OCI-LY7 (cell line): ENCODE measurements around the gene C2CD4A.

- PRO-cap, result no peak
- RAMPAGE, long total RNA, result no peak
These were observed 3.4 kb downstream of the VPS13C start for GRCh38 chr15:62056696-62057316.

- PRO-cap, result no peak
- RAMPAGE, long total RNA, result no peak
These were observed at the start of gene C2CD4A for GRCh38 chr15:62066557-62067100. Gene C2CD4A (plus strand): TSS chr15:62066977.

DNA sequence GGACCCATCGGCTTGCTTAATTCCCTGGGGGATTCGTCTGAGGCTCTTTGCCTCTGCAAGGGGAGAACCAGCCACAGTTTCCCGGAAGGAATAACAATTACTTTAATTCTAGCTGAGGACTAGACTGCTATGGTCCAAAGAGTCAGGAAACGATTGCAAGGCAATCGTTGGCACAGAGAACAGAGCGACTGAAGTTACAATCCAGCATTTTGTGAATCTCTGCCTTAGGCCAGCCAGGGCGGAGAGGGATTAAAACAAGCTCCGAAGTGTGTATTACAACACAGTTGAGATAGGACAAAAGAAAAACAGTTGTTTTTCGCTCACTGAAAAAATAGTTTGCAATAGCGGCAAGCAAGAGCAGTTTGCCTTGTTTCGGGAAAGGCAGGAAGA lies 319 bp downstream of the C2CD4A start:
- PRO-cap, result no peak
- RAMPAGE, long total RNA, result no peak

DNA sequence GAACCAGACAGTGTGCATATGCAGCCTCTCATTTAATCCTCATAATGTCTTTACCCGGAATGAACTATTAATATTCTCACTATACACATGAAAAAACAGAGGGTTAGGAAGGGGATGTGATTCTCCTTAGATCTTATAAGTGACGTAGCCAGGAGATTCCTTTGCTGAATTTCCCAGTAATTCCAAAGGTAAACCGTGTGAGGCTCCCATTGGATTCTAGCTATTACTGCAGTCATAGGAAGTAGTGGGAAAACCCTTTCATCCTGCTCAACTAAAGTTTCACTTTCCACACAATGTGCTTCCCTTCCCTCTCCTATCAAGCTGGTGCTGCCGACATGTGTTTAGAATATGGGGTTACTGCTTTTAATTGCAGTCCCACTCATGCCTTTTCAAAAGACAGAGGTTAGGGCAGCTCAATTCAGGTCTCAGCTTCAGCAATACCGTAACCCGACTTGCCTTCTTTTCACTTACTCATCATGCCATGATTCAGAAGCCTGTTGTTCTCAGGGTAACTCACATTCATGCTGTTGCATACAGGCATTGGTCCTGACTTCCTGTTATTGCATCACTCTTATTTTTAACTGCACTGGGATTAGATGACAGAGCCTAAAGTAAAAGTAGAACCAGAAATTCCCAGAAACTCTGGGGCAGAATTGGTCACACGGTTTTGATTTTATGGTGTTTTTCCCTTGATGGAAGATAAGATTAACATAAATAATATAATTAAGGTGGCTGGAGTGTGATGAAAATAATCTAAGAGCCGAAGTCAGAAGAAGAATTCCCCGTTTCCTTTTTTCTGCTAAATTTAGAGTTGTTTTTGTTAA lies 45.8 kb downstream of the C2CD4B start:
- PRO-cap, result no peak
- RAMPAGE, long total RNA, result no peak

DNA sequence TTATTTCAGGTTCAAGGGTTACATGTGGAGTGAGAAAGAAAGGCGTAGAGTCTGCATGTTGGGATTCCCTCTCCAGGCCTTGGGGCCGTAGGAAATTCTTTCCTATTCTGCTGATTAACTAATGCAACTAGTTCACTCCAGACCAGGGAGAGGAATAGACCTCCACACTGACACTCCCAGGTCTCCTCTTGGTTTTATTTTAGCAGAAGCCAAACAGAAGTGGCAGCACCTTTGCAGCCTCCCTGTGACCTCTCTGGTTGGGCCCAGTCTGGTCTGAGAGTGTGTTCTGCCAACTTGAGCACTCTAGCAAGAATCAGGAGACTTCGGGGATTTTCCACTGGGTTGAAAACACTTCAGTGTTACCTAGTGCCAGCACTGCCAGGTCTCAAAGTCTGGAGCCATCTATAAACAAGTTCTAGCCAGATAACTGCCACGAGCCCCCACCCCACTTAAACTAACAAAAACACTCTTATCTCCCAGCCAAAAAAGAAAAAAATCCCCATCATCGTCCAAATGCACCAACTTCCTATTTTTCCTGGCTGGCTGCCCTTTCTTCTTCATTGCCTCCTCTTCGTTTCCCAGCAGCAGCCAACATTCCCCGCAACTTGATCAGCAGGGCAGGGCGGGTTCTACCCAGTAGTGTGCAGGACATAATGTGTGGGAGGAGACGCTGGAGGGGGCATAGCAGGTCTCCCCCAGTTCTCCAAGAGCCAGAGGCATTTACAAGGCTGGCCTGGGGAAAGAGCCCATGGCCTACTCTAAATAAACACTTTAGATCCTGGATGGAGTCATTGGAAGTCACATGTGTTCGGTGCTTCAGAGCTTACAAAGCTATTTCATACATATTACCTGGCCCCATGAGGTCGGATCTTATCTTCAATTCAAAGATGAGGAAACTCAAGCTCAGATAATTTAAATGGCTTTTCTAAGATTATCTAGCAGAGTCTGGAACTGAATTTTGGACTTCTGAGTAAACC lies 29.5 kb downstream of the C2CD4B start:
- PRO-cap, result no peak
- RAMPAGE, long total RNA, result no peak

DNA sequence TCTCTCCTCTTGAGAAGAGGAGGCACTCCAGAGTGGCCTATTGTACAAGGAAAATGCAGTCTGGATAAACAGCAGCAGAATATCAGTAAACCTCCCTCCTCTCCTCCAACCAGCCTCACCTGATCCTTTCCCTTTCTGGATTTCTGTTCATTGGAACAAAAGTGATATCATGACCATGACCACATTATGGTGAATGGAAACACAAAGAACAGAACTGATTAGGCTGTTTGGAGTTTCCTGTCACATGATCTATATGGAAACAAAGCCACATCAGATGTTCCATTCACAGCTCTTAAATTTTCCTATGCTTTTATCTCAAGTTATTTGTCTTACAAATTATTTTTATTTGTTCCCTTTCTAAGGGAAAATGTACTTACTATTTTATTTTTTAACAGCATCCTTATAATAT lies 14.6 kb downstream of the C2CD4B start:
- PRO-cap, result no peak
- RAMPAGE, long total RNA, result no peak

DNA sequence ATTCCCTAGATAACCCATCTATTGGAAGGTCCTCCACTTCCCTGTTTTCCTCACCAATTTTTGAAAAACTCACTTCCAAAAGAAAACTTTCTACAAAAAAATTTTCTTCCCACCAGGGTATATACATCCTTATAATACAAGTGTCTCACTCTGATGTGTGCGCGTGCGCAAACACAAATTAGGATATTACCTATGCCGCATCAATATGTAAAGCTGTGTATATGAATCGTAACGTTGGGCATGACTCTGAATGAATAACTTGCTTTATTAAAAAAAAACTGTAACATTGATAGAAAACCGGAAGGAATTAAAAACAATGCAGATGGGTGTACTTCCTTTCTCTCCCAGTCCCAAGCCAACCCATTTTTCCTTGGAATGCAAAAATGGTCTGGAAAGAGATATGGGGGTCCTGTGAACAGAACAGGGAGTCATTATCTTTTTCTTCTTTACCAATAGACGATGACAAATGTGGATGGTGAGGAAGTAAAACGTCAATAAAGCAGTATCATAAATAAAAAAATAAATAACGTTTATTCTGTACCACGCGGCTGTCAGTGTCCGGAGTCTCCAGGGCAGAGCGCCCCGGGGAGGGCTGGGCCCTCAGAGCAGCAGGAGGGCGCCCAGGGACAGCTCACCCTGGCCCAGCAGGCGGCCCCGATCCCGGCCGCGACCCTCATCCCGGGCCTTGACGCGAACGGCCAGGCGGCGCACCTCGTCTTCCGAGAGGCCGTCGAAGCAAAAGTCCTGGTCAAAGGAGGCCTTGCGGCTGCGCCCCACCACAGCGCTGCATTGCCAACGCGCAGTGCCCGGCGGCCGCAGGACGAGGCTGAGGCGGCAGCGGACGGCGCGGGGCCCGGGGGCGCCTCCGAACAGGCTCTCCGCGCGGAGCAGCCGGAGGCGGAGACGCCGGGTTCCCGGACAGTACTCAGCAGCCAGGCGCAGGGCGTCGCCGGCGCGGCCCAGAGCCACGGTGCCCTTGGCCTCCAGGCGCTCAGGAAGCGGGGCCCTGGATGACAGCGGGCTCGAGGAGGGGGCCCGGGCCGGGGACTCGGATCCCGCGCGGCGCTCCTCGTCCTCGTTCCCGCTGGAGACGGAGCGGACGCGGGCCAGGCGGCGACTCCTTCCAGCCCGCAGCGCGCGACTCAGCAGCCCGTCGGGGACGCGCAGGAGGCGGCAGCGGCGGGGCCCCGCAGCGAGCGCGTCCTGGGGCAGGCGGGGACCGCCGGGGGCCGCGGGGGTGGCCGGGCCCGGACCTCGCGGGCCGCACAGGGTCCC lies 1.4 kb downstream of the C2CD4B start:
- PRO-cap, result no peak
- RAMPAGE, long total RNA, result no peak

DNA sequence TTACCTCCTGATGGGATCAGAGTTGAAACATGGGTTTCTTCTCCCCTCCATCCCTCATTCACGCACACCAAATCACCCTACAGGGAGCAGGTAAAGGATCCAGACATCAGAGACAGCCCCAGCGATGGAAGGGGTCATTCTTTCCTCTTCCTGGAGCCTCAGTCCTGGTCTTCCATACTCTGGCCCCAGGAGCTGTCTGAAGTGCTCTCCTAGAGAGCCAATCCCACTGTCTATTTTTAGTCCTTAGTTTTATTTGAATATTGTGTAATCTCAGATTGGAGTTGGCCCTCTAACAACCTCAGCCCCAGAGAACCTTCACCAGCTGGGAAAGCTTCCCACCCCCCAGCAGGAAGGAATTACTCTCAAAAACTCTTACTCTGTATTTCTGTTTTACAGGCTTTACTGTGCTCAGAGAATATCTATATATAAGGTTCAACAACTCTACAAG lies 88.1 kb upstream of the TLN2 start:
- PRO-cap, result no peak
- RAMPAGE, long total RNA, result no peak

DNA sequence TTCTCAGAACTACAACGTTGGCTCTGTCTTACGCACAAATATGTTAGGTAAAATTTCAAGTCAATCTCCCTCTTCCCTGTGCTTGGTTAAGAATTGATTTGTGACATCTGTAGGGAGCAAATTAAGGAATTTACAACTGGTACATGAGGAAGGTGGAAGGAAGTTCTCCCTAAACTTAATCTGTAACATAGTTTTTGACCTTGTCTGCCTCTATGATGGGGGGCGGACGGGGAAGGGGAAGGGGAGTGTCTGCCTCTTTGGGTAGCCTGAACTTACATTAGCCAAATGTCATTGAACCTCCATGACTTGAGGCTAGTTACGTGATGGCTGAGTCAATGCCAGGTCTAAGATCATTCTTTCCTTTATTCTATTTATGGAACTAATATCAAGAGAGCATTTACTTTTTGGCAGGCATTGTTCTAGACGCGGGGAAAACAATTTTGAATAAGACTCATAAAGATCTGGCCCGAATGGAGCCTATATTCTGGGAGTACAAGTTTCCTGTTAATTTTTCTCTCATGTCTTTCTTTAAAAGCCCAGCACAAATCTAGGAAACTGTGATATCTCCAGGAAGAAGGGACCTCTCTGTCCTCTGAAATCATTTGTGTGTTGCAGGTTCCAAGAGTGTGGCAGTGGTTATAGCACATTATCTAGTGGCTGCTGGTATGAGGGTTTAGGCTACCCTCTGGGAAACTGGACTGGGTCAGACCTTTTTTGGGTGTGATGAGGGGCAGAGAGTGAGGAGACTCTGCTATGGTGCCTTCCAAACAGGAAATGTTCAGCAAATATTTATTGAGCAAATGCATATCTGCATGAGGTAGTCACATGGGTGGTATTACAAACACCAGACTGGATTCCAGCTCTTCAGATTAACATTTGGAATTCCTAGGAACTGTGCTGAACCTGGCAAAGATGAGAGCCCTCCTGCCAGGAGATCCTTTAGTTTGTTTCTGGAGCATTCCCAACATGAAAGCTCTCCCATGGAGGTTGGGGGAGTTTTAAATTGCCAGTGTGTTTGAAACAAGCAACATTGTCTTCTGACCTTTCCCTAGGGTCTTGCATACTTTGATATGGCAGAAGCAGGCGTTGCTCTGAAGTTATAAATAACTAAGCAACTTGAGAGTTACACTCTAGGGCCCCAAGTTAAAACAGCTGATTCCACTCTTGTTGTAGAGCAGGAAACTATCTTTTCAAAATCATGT lies 115.7 kb downstream of the TLN2 start:
- PRO-cap, result no peak
- RAMPAGE, long total RNA, result no peak

DNA sequence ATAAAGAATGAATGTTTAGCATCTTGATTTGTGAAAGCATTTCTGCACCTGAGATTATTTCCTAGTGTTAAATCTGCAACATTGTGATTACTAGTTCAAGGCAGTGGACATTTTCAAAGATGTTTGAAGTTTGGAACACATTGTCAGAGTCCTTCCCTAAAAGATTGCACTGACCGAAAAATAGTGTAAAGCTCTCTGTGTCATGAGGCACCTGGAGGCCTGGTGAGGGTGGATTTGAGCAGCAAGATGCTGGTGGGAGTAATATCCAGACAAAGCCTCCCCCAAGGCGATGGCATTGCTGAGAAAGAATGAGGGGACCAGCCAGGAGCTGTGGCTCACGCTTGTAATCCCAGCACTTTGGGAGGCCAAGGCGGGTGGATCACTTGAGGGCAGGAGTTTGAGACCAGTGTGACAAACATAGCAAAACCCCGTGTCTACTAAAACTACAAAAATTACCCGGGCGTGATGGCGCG lies 176.9 kb downstream of the TLN2 start:
- PRO-cap, result no peak
- RAMPAGE, long total RNA, result no peak

- PRO-cap, result no peak
- RAMPAGE, long total RNA, result no peak
These were observed 199.2 kb downstream of the TLN2 start for GRCh38 chr15:62589535-62590040.

GRCh38 chr15:62608007-62608507 lies 217.7 kb downstream of the TLN2 start:
- PRO-cap, result no peak
- RAMPAGE, long total RNA, result no peak

- PRO-cap, result no peak
- RAMPAGE, long total RNA, result no peak
These were observed 256.8 kb downstream of the TLN2 start for GRCh38 chr15:62647009-62647635.

DNA sequence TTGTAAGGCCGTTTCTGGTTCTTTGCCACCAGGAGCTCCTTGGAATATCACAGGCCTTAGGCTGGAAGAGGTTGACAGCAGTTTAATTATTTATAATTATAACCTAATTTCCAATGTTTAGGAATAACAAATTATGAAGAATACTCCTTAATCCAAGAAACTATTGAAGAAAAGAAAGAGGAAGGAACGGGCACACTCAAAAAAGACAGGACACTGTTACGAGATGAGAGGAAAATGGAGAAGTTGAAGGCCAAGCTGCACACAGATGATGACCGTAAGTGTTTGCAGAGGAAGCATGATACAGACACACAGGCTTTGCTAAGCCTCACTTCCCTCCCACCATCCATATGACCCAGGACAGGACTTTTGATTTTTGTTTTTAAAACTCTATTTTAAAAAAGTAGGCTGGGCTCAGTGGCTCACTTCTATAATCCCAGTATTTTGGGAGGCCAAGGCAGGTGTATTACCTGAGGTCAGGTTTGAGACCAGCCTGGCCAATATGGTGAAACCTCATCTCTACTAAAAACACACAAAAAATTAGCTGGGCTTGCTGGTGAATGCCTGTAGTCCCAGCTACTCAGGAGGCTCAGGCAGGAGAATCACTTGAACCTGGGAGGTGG lies 262.8 kb downstream of the TLN2 start:
- PRO-cap, result no peak
- RAMPAGE, long total RNA, result no peak

- PRO-cap, result no peak
- RAMPAGE, long total RNA, result no peak
These were observed 267.3 kb downstream of the TLN2 start for GRCh38 chr15:62657553-62658081.

DNA sequence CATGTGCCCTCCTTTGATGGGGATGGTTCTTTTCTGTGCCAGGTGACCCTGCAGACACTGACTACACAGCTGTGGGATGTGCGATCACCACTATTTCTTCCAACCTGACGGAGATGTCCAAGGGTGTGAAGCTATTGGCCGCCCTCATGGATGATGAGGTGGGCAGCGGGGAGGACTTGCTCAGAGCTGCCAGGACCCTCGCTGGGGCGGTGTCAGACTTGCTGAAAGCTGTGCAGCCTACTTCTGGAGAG lies 311.5 kb downstream of the TLN2 start:
- PRO-cap, result no peak
- RAMPAGE, long total RNA, result no peak

DNA sequence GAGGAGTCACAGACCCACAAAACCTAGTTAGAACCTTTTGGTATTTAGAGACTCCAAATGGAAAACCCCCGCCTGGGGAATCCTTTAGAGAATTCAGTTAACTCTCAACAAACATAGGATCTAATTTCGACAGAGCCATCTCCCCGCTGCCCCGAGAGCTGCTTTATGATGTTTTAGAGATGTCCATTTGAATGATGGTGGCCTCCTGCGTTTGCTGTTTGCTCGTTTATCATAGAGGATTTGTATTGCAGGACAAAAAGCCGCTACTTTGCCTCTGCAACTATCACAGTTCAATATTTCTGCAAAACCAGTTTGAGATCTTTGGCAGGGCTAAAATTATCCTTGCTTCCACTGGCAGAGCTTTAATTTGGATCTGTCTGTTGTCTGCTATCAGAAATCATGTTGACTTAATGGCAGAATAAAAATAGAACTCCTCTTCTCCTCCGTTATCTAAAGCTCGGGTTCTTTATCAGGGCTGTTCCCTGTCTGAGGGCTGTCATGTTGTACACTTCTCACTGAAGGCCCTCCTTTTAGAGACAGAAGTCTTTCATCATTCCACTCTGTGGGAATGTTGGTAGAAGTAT lies 226.4 kb upstream of the TPM1 start:
- PRO-cap, result no peak
- RAMPAGE, long total RNA, result no peak

GRCh38 chr15:62874845-62875718 lies 167.5 kb upstream of the TPM1 start:
- PRO-cap, result no peak
- RAMPAGE, long total RNA, result no peak

GRCh38 chr15:62898881-62899570 lies 143.5 kb upstream of the TPM1 start:
- PRO-cap, result no peak
- RAMPAGE, long total RNA, result no peak

GRCh38 chr15:62961044-62961640 lies 81.4 kb upstream of the TPM1 start:
- PRO-cap, result no peak
- RAMPAGE, long total RNA, result no peak